SJSA1 (cell line): ENCODE measurements around the genes OR4D2, LPO, SUPT4H1 and PRR11.

GRCh38 chr17:57622653-57623334, 122.3 kb downstream of the CCDC182 start:
- RAMPAGE, long total RNA: no peak

DNA sequence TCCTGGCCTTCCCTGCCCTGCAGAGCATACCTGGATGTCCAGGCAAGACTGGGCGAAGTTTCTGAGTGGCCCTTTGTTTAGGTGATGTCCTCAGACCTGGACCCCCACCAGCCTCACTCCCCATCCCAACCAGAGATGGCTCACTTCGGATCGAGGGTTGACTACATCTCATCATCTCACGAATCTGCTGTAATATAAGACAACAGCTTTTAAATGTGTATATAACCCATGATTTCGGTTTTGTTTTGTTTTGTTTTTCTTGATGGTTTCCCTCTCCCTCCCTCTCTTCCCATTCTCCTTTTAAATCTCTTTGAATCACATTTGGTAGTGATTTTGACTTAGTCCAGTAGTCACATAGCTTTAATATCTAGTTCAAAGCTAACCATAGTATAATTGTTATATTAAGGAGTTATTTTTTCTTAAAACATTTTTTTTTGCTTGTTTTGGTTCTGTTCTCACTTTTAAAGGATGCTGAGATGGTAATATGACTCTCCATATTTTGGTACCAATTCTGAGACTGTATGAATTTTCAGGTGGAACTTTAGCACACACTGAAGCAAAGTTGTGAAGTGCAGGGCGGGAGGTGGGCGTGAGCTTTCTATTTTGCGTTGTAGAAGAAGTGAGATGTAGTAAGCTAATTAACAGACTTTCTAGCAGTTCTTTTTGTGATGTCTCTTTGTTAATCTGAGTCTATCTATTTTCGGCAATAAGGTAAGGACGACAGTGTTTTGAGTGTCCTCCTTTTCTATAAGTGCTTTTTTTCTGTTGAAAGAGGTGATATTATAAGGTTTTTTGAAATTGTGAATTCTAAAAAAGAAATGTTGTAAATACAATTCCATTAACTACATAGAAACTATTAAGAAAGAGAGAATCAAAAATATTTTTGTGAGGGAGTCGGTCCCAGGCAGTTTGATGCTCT, 65.3 kb downstream of the CCDC182 start:
- RAMPAGE, long total RNA: no peak

DNA sequence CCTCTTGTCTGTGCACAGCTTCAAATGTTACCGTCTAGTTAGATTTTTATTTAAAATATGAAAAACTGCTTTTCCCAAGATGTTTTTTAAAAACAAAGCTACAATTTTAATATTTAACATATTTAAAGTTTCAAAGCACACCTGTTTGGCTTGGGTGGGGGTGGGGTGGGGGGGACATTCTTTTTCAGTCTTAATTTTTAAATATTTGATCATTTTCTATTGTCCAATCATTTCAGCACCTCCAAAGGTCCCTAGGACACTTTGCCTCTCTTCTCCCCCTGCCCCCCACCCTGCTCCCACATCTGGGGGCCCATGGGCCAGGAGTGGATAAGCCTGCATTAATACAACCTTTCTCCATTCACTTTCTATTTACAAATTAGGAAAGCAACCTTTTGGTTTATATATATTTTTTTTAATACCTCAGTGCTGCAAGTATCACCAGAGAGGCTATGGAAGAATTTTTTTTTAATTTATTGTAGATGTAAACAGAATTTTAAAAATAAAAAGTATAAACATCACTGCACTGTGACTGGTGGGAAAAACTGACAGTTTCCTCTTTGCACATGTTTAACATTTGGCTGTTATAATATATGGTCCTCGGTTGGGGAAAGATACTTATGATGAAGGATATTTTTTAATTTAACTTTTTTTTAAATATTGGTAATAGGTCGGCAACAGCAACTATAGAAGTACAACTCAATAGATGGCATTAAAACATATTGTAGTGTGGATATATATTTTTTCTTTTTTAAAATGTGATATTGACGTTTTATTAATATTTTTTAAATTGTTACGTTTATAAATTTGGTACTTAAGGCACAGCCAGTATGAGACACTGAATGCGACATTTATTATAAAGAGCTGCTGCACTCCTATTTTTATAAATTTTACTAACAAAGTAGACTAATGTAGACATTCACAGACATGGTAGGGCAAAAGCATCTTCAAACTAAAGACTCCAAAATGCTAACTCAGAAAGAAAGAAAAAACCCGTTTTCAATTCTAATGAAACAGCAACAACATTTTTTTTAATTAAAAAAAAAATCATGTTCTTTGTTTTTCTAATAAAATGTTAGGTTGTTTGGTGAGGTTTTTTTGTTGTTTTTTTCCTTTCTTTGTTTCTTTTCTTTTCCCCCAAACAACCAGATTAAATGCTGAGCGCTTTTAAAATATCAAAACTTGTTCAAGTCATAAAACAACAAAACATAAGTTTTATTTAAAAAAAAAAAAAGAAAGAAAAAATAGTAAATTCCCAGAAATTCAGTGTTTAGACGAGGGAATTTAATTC, 64.1 kb downstream of the CCDC182 start:
- RAMPAGE, long total RNA: no peak

DNA sequence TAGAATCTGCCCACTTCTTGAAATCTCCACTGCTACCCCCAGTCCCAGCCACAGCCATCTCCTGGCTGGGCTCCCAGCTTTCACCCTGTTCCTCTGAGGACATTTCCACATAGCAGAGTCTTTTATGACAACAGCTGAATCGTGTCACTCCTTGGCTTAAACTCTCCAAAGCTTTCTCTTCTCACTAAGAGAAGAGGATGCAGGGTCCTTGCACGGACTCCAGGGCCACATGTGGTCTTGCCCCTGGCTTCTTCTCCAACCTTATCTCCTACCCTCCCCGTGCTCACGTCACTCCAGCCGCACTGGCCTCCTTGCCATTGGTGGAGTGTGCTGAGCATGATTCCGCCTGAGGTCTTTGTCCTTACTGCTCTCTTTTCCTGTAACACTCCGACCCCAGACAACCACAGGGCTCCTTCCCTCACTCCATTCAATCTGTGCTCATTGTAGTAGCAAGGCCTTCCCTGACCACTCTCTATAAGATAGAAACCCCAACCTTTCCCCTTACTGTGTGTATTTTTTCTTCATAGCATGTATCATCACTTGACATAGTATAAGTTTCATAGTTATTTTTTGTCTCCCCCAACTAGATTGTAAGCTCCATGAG, 40.0 kb upstream of the CCDC182 start:
- RAMPAGE, long total RNA: no peak

- RAMPAGE, long total RNA: no peak
These were observed 34.0 kb downstream of the CUEDC1 start for GRCh38 chr17:57920849-57921883.

DNA sequence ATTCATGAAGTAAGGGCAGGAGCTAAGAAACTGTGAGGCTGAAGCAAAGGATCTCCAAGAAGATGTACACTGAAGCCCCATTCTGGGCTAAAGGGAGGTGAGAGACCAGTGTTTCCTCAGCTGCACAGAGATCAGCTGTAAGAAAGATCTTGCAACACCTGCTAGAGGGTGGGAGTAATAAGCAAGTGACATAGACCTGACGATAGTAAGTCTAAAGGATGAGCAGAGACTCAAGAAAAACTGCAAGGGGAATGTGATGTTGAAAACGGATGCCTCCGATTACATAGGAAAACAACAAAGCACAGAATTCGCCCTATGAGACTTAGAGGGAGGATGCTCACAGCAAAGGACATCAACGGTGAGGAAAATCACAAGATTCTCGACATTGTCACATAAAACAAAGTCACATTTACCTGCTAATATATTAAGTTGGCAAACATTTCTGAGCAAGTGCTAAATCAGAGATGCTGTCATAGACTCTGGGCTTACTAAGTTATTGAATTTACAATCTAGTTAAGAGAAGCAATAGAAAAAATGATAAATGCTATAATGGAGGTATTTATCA, at the start of gene OR4D2:
Gene OR4D2, plus strand, starts transcription at position 287 of the 565 bp plus-strand sequence.
- RAMPAGE, long total RNA: no peak

- RAMPAGE, long total RNA: no peak
These were observed at the start of gene LPO for GRCh38 chr17:58238351-58238662. Gene LPO (plus strand): TSS chr17:58238584.

DNA sequence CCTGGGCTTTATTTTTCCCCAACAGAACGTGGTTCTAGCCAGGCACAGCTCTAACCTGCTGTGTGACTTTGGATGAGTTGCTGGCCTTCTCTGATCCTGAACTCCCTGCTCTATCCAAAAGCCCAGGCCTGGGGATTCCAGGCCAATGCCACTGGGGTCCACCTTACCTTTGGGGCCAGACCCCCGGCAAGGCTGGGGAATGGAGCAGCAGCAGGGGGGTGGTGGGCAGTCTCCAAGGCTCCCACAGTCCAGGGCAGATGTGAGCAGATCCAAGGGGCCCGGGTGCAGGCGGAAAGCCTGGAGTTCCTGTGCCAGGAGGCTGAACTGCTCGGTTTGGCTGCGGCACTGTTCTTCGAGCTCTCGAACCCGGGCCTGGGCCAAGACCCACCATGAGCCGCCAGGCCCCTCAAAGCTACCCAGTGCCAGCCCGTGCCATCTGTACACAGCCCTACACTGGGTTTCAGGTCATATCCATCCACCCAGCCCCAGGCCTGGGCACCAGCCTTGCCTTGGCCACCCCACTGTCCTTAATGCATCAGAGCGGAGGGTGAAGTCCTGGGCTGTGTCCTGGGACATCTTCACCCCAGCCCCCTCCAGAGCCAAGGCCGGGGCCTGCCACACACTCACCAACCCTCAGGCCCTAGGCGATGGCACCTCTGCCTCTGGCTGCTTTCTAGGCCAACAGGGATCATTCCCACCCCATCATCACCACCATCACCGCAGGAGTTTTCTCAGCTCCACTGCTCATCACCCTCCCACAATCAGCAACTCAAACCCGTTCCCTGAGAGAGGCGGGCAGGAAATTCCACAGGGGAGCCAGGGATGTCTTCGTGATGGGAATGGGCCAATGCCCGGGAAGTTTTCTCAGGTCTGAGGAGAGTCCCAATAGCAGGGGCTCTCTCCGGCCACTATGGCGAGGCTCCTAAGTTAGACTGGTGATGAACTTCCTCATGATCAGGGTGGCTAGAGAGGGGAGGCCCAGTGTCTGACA, 9.4 kb downstream of the TSPOAP1 start:
- RAMPAGE, long total RNA: no peak

GRCh38 chr17:58320458-58321301, 7.9 kb downstream of the TSPOAP1 start:
- RAMPAGE, long total RNA: no peak

GRCh38 chr17:58325715-58325963, 3.0 kb downstream of the TSPOAP1 start:
- RAMPAGE, long total RNA: no peak

DNA sequence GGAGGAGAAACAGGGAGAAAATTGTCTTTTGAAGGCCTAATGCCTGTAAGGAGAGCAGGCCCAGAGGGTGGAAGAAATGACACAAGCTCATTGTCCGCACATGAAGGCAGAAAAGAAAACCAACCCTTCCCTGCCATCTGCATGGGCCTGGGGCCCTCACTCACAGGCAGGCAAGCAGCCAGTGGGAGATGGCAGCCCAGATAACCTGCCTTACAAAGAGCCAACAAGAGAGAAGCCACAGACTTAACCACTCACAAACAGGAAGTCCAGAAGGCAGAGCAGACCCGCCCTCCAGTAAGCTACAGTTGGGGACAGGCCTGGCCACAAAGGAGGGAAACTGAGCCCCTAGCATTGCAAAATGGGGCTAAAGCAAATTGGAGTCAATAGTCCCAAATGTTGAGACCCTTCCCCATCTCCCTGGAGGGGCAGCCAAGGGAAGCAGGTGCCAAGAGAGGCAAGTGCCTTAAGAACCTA, 7.3 kb upstream of the TSPOAP1 start:
- RAMPAGE, long total RNA: no peak

DNA sequence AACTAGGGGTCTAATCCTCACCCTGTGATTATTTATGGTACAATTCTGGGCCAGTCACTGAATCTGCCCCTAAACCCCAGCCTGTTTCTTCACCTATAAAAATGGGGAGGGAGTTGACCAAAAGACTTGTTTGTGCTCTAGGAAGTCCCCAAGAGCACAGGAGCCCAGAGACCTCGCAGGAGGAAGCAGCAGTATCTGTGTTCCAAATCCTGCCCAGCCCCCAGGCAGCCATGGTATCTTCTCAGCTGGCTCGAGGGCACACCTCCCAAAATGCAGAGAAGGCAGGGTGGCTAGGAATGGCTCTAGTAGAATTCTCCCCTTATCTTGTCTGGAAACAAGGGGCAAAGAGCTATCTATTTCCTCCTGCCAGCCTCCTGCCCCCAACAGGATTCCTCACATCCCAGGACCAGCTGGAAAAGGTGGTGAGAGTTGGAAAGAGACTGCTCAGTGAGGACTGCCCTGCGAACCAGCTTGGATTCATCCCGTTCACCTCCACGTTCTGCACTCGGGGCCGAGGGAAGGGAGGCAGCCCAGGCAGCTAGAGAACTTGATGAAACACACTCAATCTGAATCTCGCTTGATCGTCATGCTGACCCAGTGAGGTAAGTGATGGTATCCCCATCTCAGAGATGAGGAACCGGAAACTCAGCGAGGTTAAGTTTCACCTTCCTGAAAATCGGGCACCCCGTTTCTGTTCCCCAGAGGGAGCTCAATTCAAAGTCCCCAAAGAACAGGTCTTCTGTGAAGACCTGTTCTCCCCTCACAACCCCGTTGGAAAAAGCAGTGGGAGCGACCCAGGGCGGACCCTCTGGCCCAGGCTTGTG, 8.7 kb upstream of the TSPOAP1 start:
- RAMPAGE, long total RNA: no peak

- RAMPAGE, long total RNA: start-site peak on the minus strand at chr17:58352142-58352238, 512 and 481 reads in 2 replicates
These were observed at the start of gene SUPT4H1 for GRCh38 chr17:58352052-58352866. Gene SUPT4H1 (minus strand): TSS chr17:58352201.

DNA sequence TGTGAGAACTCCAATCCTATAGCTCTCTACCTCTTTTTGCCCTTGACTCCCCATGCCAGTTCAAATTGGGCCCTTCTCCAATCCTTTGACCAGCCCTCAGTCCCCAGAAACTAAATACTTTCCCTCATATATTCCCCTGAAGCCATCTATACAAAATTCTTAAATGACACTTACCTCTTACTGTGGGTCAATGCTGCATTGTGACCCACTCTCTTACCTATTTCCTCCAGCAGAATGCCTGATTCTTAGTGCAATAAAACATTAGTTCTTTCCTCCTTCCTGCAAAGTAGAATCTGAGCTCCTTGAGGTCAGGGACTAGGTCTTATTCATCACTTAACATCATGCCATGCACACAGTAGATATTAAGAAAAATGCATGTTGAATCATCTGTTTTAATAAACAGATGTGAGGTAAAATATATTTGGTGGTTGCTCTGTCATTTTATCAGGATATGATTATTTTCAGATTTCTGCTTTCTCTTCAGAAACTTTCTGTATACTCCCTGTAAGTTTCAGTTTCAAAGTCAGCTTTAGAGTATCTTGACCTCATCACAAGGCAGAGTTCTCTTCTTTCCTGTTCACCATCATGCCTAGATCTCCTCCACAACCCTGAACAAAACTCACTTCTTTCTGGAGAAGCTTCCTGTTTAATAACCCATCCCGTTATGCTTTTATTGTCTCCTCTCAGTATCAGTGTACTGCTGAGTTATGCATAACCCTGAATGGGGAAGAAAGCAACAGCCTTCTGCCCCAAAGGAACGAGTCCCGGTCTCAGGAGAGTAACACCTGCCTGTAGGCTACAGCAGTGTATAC, 30.2 kb upstream of the SUPT4H1 start:
- RAMPAGE, long total RNA: no peak

DNA sequence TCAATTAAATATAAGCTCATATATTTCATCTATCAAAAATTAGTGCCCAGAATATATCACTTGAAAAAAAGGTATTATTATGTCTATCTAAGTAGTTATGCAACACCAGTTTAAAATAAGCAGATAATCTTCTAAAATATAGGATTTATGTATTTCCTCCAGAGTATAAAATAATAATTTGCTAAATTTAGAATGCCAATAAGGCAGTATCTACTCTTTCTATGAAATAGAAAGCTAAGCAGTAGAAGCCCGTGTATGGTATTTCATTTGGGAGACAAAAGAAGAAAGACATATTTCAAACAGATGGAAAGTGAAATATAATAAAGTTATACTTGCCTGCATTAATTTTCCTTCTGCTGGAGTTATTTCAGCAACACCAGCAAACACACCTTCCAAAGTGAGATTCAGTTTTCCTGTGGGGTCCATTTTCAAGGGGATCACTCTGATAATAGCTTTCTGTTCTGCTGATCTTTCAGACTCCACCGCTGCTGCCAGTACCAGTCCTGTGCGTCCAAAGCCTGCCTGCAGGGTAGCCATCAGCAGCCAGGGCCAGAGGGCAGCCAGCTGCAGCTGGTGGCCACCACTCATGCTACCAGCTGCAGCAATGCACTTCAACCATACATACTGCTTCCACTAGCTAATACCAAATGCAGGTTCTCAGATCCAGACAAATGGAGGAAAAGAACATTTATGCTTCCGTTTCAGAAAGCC, 2.2 kb downstream of the RNF43 start:
- RAMPAGE, long total RNA: no peak

DNA sequence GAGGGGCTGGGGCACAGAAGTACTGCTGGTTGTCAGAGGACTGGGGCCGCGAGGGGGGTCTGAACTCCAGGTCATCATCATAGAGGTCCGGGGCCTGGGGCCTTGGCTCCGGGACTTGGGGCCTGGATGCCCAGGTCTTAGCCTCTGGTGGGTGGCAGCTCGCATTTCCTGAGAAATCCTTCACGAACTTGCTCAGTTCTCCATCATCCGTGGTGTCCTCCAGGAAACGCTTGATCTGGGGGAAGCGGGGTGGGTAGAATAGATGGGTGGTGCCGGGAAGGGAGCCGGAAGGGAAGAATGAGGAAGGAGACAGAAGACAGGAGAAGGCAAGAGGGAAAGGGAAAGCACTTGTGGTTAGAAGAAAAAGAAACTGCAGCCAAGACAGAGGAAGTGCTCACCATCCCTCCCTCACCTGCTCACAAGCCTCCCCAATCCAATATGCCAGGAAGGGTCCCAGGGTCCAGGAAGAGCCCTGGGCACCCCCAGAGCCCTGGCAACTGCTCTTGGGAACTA, 12.4 kb upstream of the MTMR4 start:
- RAMPAGE, long total RNA: no peak

DNA sequence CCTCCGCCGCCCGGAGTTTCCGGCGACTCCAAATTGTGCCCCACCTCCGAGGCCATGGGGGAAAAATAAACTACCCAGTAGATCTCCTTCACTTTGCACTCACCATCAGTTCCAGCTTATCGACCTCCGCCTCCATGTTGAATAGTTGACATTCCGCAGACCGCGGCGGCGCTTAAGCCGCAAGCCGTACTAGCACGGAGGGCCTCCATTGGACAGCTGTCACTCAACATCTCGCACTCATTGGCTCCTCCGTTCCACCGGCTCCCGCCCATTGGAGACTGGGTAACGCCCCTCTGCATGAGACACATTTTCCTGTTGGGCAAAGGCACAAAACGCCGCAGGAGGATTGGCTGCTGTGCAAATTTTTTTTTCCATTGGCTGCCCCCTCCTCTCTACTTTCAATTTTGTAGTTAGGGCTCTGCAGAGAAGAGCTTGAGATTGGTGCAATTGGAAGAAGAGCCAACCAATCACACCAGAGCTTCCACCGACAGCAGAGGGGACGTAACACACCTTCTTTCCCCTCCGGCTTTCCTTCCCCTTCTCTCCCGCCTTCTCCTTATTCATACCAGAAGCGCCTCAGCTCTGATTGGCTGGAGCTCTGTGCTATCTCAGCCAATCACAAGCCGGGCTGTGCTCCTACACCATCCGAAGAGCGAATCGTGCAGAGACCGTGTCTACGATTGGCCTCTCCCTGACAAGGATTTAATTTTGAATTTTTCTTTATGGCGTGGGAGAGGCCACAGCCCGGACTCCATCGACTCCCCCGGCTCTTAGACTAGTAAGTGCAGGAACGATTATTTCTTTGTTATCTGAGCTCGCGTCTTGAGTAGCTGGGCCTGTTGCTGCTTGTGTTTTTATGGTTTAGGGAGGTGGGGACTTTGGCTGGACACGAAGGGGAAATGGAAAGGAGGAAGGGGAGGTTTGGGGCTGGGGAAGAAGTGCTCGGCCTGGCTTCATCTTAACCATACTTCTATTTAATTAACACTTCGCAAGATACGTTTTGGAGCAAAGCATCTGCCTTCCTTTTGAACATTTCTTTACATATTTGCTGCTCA, at the start of gene PRR11:
Gene PRR11, plus strand, starts transcription at position 719 of the 1,055 bp plus-strand sequence.
- RAMPAGE, long total RNA: start-site peak on the minus strand centred at position 159 of the sequence, 46 bp wide, 3,719 and 406 reads in 2 replicates

DNA sequence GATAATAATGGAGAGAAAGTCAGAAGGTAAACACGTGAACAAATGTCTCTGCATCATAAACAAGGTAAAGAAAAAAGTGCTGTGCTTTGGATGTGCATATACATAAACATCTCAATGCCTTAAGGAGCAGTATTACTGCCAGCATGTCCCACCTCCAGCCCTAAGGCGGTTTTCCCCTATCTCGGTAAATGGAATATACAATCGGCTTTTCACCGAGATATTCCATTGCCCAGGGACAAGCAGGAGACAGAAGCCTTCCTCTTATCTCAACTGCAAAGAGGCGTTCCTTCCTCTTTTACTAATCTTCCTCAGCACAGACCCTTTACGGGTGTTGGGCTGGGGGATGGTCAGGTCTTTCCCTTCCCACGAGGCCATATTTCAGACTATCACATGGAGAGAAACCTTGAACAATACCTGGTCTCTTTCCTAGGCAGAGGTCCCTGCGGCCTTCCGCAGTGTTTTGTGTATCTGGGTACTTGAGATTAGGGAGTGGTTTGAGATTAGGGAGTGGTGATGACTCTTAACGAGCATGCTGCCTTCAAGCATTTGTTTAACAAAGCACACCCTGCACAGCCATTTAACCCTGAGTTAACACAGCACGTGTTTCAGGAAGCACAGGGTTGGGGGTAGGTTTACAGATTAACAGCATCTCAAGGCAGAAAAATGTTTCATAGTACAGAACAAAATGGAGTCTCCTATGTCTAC, 41.1 kb upstream of the YPEL2 start:
- RAMPAGE, long total RNA: no peak

DNA sequence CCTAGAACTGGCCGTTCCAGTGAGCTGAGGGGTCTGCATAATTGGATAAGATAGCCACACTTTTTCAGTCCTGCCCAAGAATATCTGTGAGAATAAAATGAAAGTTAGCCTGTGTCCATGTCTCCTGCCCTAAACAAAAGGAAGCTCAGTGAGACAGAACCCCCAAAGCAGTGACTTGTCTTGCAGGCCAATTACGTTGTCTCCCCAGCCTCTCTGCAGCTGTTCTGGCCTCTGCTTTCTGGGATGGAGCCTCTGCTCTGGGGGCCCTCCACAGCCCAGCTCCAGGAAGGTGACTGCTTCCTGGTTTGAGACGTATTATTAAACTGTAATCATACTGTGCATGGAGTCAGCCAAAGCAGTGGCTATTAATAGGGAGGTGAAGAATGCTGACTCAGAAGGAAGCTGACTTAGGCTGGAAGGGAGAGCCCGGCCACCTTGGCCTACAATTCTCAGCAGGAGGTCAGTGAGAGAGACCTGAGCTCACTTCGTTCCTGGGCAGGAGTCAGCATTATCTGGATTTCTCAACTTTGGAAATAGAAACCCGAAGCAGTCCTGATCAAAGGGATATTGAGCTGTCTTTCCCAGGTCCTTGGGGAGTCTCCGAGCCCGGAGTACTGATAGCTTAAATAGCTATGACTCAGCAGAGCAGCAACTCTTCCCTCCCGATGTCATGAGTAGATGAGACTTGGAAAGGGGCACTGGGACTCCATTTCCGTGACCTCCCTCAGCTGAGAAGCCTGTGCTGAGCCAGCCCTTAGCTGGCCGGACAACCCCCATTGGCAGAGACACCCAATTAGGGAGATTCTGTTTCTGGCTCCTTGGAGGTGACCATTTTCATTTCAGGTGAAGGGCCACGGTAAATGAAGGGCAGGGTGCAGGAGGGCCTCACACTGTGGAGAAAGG, 91.7 kb downstream of the YPEL2 start:
- RAMPAGE, long total RNA: no peak

DNA sequence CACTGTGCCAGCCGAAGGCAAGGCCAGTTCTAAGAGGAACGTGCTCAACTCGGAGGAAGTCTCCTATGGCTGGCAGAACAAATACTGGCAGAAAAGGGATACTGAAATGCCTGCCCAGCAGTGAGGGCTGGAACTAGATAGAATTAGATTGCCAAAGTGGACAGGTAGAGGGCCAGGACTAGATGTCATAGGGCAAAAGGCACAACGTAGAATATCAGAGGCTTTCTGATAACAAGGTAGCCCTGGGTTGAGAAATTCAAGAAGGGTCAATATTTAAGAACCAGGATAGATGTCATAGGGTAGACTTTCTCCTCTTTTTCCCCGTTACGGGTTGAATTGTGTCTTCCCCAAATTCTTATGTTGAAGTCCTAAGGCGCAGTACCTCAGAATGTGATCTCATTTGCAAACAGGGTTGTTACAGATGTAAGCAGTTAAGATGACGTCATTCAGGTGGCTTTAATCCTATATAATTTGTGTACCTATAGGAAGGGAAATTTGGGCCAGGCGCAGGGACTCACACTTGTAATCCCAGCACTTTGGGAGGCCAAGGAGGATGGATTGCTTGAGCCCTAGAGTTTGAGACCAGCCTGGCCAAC, 99.6 kb upstream of the DHX40 start:
- RAMPAGE, long total RNA: no peak